ENCODE results near the genes SPEM2, CHRNB1, CD68 and WRAP53.

GRCh38 chr17:7177131-7177906 lies 1.9 kb downstream of the ASGR1 start:
- RRBS = no CpG with 5 or more reads among the region's 30 CpGs
CAGE:
- cytosol, long polyA plus RNA = no peak
- long polyA plus RNA = no peak
- nucleus, long polyA plus RNA = no peak

- RRBS = no CpG with 5 or more reads among the region's 4 CpGs
CAGE:
- cytosol, long polyA plus RNA = no peak
- long polyA plus RNA = no peak
- nucleus, long polyA plus RNA = no peak
Measured at GRCh38 chr17:7218122-7218517, 693 bp upstream of the DLG4 start.

GRCh38 chr17:7236128-7236828 lies 2.0 kb upstream of the DVL2 start:
- RRBS = no CpG with 5 or more reads among the region's 17 CpGs
CAGE:
- cytosol, long polyA plus RNA = no peak
- long polyA plus RNA = no peak
- nucleus, long polyA plus RNA = no peak

GRCh38 chr17:7266089-7266389 lies 3.8 kb upstream of the CLDN7 start:
- RRBS = no CpG with 5 or more reads among the region's 3 CpGs
CAGE:
- cytosol, long polyA plus RNA = no peak
- long polyA plus RNA = no peak
- nucleus, long polyA plus RNA = no peak

GRCh38 chr17:7306650-7307499 lies 553 bp upstream of the EIF5A start:
- RRBS = 5% methylated on average over 3 of the region's 56 CpGs
CAGE:
- cytosol, long polyA plus RNA = no peak
- long polyA plus RNA = no peak
- nucleus, long polyA plus RNA = no peak

- RRBS = no CpG with 5 or more reads among the region's 10 CpGs
CAGE:
- cytosol, long polyA plus RNA = no peak
- long polyA plus RNA = no peak
- nucleus, long polyA plus RNA = start-site peak on the minus strand at chr17:7419613-7419681, 17 and 15 reads in 2 replicates
Measured at GRCh38 chr17:7419438-7420270, 470 bp upstream of the SPEM1 start.

DNA sequence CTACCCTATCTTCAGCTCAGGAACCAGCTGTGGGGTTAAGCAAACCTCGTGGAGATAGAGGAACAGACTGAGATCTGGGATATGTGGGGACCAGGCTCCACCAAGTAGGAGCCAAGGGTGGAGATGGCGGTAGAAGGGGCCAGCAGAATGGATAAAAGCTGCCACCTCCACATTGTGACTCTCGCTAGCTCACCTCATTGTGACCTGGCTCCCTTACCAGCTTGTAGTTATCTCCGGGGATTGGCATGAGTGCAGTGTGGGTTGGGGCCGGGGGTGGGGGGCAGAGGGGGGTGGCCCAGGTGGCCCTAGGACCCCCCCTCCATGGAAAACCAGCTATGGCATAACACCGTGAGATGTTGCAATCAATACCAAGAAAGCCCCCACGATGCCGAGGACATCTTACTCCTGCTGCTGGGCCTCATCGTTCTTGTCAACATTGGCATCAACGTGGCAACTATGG lies at the start of gene SPEM2:
TSS of gene SPEM2 (plus strand) at position 249 of the 460 bp plus-strand sequence.
- RRBS = no CpG with 5 or more reads among the region's 10 CpGs
CAGE:
- cytosol, long polyA plus RNA = no peak
- long polyA plus RNA = no peak
- nucleus, long polyA plus RNA = no peak

GRCh38 chr17:7437445-7437643 lies 2.0 kb upstream of the FGF11 start:
- RRBS = no CpG with 5 or more reads among the region's 11 CpGs
CAGE:
- cytosol, long polyA plus RNA = no peak
- long polyA plus RNA = no peak
- nucleus, long polyA plus RNA = no peak

DNA sequence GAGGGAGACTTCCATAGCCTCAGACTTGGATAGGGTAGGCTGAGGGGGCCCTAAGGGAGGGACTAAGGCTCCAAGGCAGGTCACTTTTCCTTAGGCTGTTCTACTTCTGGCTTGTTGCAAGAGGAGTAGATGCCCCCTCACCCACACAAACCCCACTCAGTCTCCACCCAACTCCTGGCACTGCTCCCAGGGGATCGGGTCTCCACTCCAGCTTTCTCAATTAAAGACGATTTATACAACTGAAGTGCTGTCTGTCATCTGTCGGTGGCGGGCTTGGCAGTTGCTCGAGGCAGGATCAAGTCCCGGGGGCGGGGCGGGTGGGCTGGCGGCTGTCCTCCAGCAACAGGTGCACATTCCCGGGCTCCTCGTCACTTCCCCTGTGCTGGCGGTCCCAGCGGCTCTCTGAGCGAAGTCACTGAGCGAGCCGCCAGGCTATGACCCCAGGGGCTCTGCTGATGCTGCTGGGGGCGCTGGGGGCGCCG lies at the start of gene CHRNB1:
TSS of gene CHRNB1 (plus strand) at position 368 of the 482 bp plus-strand sequence.
- RRBS = 13% methylated on average over 5 of the region's 19 CpGs
CAGE:
- cytosol, long polyA plus RNA = no peak
- long polyA plus RNA = no peak
- nucleus, long polyA plus RNA = no peak

GRCh38 chr17:7475596-7476113 lies 3.8 kb downstream of the ZBTB4 start:
- RRBS = no CpG with 5 or more reads among the region's 14 CpGs
CAGE:
- cytosol, long polyA plus RNA = no peak
- long polyA plus RNA = no peak
- nucleus, long polyA plus RNA = no peak

- RRBS = 4% methylated on average over 4 of the region's 19 CpGs
CAGE:
- cytosol, long polyA plus RNA = no peak
- long polyA plus RNA = no peak
- nucleus, long polyA plus RNA = no peak
Measured at GRCh38 chr17:7477778-7478399, 1.5 kb downstream of the ZBTB4 start.

DNA sequence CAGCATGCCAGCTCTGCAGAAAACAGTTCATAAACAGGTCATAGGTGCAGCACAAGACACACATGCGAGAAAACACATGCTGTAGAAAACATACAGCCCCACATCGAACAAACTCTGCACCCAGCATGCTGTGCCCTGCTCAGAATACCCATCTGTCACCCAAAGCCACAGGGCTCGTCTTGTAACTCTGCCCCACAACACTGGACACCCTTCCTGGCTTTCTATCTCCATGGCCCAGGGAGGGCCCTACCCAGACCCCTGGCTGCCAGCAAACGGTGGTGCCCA lies 899 bp downstream of the ZBTB4 start:
- RRBS = no CpG with 5 or more reads among the region's 4 CpGs
CAGE:
- cytosol, long polyA plus RNA = no peak
- long polyA plus RNA = no peak
- nucleus, long polyA plus RNA = no peak

GRCh38 chr17:7493168-7493822 lies 12.0 kb downstream of the SLC35G6 start:
- RRBS = no CpG with 5 or more reads among the region's 7 CpGs
CAGE:
- cytosol, long polyA plus RNA = no peak
- long polyA plus RNA = no peak
- nucleus, long polyA plus RNA = no peak

- RRBS = no CpG with 5 or more reads among the region's 17 CpGs
CAGE:
- cytosol, long polyA plus RNA = no peak
- long polyA plus RNA = no peak
- nucleus, long polyA plus RNA = no peak
Measured at GRCh38 chr17:7507947-7508664, 26.9 kb downstream of the SLC35G6 start.

- RRBS = no CpG with 5 or more reads among the region's 4 CpGs
CAGE:
- cytosol, long polyA plus RNA = no peak
- long polyA plus RNA = no peak
- nucleus, long polyA plus RNA = no peak
Measured at GRCh38 chr17:7571906-7572265, 739 bp upstream of the EIF4A1 start.

- RRBS = no CpG with 5 or more reads among the region's 7 CpGs
CAGE:
- cytosol, long polyA plus RNA = no peak
- long polyA plus RNA = no peak
- nucleus, long polyA plus RNA = no peak
Measured at GRCh38 chr17:7579035-7579782, at the start of gene CD68. Gene CD68, plus strand, starts transcription at chr17:7579638.

DNA sequence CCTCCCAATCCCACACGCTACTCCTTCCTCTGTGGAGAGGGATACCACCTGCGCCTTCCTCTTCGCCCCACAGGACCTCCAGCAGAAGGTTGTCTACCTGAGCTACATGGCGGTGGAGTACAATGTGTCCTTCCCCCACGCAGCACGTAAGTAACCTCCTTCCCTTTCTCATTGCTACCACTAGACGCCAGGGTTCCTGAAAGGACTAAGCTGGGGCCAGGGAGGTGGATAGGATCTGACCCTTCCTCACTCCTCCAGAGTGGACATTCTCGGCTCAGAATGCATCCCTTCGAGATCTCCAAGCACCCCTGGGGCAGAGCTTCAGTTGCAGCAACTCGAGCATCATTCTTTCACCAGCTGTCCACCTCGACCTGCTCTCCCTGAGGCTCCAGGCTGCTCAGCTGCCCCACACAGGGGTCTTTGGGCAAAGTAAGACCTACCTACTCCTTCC lies 1.2 kb downstream of the CD68 start:
- RRBS = no CpG with 5 or more reads among the region's 11 CpGs
CAGE:
- cytosol, long polyA plus RNA = no peak
- long polyA plus RNA = no peak
- nucleus, long polyA plus RNA = no peak

DNA sequence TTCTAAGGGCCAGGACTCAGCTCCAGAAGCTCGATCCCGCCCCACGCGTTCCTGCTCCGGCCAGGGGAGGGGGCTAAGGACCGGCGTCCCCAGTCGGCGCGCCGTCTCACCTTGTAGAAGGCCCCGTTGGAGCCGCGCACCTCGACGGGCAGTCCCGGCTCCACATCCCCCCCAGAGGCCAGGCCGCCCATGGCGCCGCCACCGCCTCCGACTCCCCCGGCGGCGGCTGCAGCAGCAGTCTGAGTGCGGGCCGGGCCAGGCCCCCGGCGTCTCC lies 418 bp downstream of the FXR2 start:
- RRBS = under 1% methylated on average over 18 of the region's 29 CpGs
CAGE:
- cytosol, long polyA plus RNA = no peak
- long polyA plus RNA = no peak
- nucleus, long polyA plus RNA = no peak

GRCh38 chr17:7669041-7669572 lies 18.2 kb downstream of the TP53 start:
- RRBS = no CpG with 5 or more reads among the region's 4 CpGs
CAGE:
- cytosol, long polyA plus RNA = no peak
- long polyA plus RNA = no peak
- nucleus, long polyA plus RNA = no peak

- RRBS = 1% methylated on average over 8 of the region's 61 CpGs
CAGE:
- cytosol, long polyA plus RNA = start-site peak on the plus strand at chr17:7688433-7688480, 145 and 185 reads in 2 replicates
- long polyA plus RNA = start-site peak on the plus strand at chr17:7688433-7688480, 151 and 252 reads in 2 replicates
- nucleus, long polyA plus RNA = start-site peak on the plus strand at chr17:7688425-7688490, 38 and 59 reads in 2 replicates
Measured at GRCh38 chr17:7687894-7689080, at the start of gene WRAP53. Gene WRAP53, plus strand, starts transcription at chr17:7688477.

Measured in IMR-90 (cell line).